Cardiac muscle cell (in vitro differentiated cells and primary cell): ENCODE results near the gene MUSK.

DNA sequence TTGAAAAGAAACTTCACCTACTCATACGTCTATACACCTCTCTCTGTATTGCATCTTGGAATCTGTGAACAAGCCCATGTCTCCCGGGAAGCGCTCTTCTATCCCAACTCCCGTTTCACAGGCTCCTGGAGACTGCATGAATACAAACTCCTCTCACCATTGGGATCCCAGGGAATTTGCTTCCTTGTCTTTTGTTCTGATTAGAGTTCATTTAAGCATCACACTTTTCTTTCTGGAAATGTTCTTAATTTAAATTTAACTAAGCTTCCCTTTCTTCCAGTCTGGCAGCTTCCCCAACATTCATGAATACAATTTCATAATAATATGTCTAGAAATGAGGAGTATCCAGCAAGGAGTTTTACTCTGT lies 157.8 kb downstream of the C9orf152 start:
- RAMPAGE, long total RNA: no peak
- RRBS: no CpG with 5 or more reads among the region's 4 CpGs

- RAMPAGE, long total RNA: no peak
- RRBS: no CpG with 5 or more reads among the region's 5 CpGs
Measured at GRCh38 chr9:110099191-110099792, 108.7 kb downstream of the C9orf152 start.

- RAMPAGE, long total RNA: no peak
- RRBS: no CpG with 5 or more reads among the region's 27 CpGs
Measured at GRCh38 chr9:110136088-110137242, 71.5 kb downstream of the C9orf152 start.

DNA sequence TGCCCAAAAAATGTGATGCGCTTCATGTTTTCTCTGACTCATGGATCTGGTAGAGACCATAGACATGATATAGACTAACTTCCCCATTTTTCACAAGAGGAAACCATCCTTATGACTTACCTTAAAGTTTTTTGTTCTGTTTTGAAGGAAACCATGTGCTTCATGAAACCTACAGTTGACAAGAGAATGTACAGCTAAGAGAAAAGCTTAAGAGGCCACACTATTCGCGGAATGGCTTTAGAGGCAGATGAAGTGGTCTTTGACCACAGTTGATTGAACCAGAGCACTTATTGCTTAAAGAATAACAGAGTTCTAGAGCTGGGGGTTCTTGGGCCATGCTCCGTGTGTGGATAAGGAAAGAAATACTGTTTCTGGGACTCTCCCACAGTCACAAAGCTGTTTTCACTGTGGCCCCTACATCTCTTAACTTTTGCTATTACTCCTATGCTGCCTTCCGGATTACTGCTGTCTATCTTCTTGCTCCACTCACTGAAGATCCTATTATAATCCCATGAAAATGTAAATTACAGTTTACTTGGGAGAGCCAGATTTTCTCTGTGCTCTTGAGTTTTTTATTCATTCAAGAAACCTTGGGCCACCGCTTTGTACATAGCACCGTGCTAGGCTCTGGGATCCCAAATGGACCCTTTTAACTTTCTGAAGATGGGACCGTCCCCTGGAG lies 36.8 kb downstream of the C9orf152 start:
- RAMPAGE, long total RNA: no peak
- RRBS: no CpG with 5 or more reads among the region's 8 CpGs

DNA sequence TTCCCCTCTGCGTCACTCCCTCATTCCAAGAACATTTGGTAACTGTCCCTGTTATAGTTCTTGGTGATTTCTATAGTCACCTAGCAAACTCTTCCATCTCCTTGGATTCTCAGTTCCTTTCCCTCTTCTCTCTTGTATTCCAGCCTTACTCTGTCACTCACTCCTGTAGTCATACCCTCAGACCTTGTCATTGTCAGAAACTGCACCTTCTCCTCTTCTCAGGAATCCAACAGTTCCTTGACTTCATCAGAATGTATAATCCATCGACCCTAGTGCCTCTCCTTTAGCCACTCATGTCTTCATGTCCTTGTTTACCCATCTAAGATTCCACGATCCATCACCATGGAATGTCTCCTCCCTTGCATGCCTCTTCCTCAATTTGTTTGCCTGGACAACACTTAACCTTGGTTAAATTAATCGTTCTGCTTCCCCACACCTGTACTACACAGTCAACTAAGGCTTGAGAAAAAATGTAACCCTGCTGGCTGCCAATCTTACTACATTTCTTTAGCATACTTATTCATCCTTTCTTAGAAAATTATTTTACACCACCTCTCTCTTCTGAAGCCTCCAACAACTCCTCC lies 102.5 kb downstream of the SVEP1 start:
- RAMPAGE, long total RNA: no peak
- RRBS: no CpG with 5 or more reads among the region's 4 CpGs

GRCh38 chr9:110578879-110579456 lies 573 bp downstream of the SVEP1 start:
- RAMPAGE, long total RNA: no peak
- RRBS: 1% methylated on average over 14 of the region's 66 CpGs

- RAMPAGE, long total RNA: no peak
- RRBS: no CpG with 5 or more reads among the region's 6 CpGs
Measured at GRCh38 chr9:110668669-110668991, at the start of gene MUSK. Gene MUSK, plus strand, starts transcription at chr9:110668791.

GRCh38 chr9:110777227-110777504 lies 108.6 kb downstream of the MUSK start:
- RAMPAGE, long total RNA: no peak
- RRBS: no CpG with 5 or more reads among the region's 1 CpG

DNA sequence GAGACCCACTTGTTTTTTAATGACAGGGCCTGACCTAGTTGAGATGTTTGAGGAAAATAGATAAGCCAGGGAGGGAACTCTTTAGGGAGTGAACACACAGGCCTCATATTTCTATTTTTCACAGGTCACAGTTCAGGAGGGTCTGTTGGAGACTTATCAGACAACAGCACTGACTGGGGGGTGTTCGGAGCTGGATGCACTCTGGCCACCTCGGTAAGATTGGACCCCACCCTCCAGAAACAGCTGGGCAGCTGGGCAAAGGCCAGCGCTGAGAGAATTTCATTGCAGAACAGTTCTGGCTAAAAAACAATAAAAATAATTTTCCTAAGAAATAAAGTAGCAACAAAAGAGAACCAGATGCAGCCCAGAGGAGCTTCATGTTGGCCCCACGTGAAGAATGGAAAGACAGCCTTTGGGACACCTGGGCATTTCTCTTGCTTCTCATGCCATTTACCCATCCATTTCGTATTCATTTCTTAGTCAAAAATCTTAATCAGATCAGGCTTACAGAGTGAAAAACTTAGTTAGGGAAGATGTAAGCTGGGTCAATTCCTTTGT lies 142.7 kb downstream of the LPAR1 start:
- RAMPAGE, long total RNA: no peak
- RRBS: no CpG with 5 or more reads among the region's 5 CpGs

- RAMPAGE, long total RNA: no peak
- RRBS: no CpG with 5 or more reads among the region's 10 CpGs
Measured at GRCh38 chr9:110926742-110927254, 111.5 kb downstream of the LPAR1 start.

- RAMPAGE, long total RNA: no peak
- RRBS: no CpG with 5 or more reads among the region's 9 CpGs
Measured at GRCh38 chr9:110941296-110941747, 96.9 kb downstream of the LPAR1 start.

DNA sequence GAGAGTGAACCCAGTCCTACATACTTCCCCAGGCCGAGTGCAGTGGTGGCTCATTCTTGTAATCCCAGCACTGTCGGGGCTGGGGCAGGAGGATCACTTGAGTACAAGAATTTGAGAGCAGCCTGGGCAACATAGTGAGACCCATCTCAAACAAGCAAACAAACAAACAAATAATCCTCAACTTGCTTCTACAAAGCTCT lies 38.3 kb upstream of the LPAR1 start:
- RAMPAGE, long total RNA: no peak
- RRBS: no CpG with 5 or more reads among the region's 2 CpGs

GRCh38 chr9:111108944-111109334 lies 70.7 kb upstream of the LPAR1 start:
- RAMPAGE, long total RNA: no peak
- RRBS: no CpG with 5 or more reads among the region's 3 CpGs

DNA sequence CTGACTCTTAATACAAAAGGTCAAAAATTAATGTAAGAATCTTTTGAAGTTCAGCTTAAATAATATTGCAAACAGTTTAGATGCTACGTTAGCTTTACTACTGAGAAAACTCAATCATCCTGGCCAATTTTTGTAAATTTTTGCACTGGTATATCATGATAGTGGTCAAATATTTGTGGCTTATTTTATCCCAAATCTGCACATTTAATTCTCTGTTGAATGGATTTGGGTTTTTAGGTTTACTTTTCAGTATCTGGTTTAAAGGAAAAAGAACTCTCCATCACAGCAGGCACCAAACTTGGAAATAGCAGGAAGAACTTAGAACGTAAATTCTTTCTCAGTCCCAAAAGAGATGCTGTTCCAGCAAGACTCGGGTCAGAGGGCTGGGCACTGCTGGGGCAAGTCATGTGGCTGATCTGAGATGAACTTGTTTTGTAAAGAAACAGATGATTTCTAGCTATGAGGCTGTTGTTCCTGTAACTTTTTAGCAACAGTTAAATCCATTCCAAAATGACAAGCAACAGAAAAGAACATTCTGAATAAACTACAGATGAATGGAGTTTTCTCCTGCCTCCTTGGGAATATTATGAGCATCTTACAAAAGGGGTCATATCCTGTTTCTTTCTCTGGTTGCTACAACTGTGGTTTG lies 31.3 kb downstream of the OR2K2 start:
- RAMPAGE, long total RNA: no peak
- RRBS: no CpG with 5 or more reads among the region's 3 CpGs

DNA sequence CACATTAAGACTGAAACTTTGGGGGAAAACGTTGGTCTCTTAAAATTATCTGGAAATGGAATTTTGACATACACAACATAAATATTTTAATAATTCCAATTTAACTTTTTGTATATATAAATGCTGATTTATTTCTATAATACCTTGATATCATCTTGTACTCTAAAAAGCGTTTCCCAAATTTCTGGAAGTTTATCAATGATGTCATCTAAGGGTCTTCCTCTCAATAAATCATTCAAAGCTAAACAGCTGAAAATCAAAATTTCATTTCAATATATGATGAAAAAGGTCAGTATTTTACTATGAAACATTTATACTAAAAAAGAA lies 55.1 kb upstream of the OR2K2 start:
- RAMPAGE, long total RNA: no peak
- RRBS: no CpG with 5 or more reads among the region's 2 CpGs

DNA sequence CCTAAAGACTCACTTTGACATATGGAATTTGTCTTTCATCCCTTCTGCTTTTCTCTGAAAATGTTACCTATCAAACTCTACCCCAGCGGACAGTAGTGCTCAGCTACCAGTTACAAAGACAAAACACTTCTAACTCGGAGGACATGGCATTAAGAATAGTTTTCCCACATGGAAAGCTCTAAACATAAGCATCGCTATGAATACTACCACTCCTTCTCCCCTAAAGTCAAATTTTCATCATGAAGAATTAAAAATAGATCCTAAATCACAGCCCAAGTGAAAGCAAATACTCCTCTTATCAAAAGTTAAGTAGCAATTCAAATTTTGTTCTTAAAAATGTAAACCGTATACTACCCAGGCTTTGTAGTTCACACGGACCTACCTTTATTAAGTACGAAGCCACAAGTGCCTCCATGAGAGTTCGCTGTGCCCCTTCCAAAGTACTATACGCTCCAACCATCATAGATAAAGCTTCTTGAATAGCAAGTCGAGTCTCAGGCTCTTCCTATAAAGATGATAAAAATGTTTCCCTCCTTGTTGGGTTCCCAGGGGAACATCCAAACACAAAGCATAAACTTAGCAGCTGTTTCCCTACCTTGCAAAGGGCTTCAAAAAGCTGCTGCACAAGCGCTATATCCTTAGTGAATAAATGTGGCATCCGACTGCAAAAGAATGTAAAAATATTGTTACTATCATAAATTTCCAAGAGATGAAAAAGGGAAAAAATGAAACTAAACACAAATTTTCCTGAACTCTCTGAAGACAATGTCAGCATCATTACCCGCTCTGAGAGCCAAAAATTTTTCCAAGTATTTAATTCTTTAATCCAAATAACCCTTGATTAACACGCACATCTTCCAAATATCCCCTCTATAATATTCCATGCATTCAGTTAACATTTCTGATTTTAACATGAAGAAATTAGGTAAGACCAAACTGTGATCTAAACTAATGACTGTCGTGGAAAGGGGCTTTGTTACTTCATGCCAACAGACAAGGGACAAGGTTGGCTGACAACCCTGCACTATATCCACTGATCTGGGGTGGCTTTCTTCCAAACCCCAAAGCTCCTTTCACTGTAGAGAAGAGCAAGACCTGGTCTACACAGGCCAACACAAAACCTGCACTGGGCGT lies 62.3 kb downstream of the ECPAS start:
- RAMPAGE, long total RNA: no peak
- RRBS: no CpG with 5 or more reads among the region's 15 CpGs

GRCh38 chr9:111482579-111483736 lies 1.2 kb downstream of the ECPAS start:
- RAMPAGE, long total RNA: start-site peak on the minus strand at chr9:111483535-111483575, 171 and 223 reads in 2 replicates
- RRBS: 2% methylated on average over 69 of the region's 130 CpGs

- RAMPAGE, long total RNA: no peak
- RRBS: no CpG with 5 or more reads among the region's 4 CpGs
Measured at GRCh38 chr9:111613363-111613881, 14.0 kb upstream of the PTGR1 start.

DNA sequence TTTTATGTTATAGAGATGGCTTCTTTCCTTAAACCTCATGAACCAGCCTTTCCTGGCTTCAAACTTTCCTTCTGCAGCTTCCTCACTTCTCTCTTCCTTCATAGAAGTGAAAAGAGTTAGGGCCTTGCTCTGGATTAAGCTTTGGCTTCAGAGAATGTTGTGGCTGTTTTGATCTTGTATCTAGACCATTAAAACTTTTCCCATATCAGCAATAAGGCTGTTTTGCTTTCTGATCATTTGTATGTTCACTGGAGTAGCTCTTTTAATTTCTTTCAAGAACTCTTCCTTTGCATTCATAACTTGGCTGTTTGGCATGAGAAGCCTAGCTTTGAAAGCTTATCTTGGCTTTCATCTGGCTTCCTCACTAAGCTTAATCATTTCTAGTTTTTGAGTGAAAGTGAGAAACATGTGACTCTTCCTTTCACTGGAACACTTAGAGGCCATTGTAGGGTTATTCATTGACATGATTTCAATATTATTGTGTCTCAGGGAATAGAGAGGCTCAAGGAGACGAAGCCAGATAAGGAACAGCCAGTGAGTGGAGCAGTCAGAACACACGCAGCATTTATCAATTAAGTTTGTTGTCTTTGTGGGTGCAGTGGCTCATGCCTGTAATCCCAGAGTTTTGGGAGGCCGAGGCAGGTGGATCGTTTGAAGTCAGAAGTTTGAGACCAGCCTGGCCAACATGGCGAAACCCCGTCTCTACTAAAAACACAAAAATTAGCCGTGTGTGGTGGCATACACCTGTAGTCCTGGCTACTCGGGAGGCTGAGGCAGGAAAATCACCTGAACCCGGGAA lies 98.2 kb downstream of the UGCG start:
- RAMPAGE, long total RNA: no peak
- RRBS: no CpG with 5 or more reads among the region's 9 CpGs

- RAMPAGE, long total RNA: no peak
- RRBS: no CpG with 5 or more reads among the region's 2 CpGs
Measured at GRCh38 chr9:111998194-111998491, 101.5 kb downstream of the UGCG start.